Measurements from ENCODE around the genes TLE5 and MATK.

- PRO-cap, 2 experiments, result peak in 1 of 2 experiments; most common plus-strand start chr19:2974686 (in 1); most common minus-strand start chr19:2974453 (in 1)
These were observed 3.0 kb upstream of the TLE6 start for GRCh38 chr19:2974265-2974913.

DNA sequence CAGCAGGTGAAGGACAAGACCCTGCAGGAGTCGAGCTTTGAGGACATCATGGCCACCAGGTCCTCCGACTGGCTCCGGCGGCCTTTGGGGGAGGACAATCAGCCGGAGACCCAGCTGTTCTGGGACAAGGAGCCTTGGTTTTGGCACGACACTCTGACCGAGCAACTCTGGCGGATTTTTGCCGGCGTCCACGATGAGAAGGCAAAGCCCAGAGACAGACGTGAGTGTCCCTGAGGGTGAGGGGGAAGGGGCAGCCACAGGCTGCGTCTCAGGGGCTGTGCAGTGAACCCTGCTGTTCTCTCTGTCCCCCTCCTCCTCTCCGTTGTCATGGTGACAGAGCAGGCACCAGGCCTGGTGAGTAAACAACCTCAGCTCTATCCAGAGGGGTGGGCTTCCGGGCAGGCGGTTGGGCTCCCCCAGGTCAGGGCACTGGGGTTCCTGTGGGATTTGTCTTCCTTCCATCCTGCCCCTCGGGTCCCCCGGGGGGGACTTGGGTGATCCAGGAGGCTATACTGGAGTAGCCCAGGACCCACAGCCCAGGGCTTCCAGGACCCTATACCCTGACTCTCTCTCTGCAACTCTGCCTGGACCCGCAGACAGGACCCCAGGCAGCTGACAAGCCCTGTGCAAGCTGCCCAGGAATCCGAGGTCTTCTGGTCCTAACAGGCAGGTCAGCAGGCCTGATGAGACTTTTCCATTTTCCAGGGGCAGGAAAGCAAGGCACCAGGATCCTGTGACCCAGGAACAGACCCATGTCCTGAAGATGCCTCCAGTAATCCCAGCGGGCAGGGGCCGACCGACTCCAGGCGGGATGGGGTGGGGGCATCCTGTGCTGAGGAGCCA, 9.9 kb downstream of the TLE6 start:
- PRO-cap, 2 experiments, result no peak in any of the 2 experiments

DNA sequence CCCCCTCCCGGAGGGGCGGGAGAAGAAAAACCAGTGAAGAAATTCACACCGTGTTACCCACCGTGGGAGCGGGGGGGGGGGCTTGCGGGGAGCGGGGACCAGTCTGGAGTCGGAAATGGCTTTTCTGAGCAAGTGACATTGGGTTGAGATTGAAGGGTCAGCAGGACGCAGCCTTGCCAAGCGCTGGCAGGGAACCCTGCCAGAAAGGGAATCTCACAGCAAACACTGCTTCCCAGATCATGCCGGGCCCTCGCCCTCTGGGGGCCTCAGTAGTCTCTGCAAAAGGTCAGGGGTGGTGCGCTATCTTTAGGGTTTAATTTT, 369 bp upstream of the TLE2 start:
- PRO-cap, 2 experiments, result peak in 1 of 2 experiments; most common minus-strand start position 116 of the sequence (in 1)

- PRO-cap, 2 experiments, result no peak in any of the 2 experiments
These were observed 8.2 kb upstream of the TLE2 start for GRCh38 chr19:3037307-3037646.

GRCh38 chr19:3057221-3057871, 4.9 kb downstream of the TLE5 start:
- PRO-cap, 2 experiments, result no peak in any of the 2 experiments

DNA sequence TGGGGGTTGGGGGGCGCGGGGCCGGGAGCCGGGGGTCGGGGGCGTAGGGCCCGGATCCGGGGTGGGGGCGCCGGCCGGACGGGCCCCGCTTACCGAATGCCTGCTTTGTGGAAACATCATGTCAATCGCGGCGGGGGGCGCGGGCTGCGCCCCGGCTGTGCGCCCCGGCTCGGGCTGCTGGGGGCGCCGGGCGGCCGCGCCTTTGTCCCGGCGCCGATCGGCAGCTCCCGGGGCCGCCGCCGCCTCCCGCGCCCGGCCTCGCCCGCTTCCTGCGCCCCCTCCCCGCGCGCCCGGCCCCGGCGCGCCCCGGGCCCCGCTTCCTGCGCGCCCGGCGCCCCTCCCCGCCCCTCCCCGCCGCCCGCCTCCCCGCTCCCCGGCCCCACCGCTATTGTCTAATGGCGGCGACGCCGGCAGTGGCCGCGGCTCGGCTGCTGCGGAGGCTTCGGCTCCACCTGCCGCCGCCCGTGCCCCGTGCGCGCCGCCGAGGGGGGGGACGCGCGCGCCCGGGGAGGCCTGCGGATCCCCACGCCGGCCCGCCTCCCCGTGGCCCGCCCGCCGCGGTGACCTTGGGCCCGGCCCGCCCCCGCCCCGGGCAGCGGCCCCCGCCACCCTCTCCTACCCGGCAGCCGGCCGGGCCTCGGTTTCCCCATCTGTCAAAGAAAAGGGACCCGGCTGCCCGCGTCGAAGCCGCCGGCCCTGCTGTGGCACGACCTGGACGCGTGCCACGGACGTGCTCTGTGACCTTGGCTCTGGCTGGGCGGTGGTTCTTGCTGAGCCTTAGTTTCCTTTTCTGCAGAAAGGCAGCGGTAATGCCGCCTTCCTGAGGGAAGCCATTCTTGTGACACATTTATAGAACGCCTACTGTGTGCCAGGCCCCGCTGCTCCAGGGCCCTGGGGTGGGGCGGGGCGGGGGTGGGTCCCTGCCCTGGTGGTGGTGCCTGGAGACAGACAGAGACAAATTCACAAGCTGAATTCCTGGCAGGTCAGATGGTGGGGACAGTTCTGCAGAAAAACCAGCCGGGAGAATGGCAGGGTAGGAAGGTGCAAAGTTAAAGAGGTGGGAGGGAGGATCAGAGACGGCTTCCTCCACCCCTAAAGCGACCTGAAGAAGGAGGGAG, at the start of gene TLE5:
Gene TLE5 (minus strand): TSS at position 415 of the 1,118 bp plus-strand sequence.
- PRO-cap, 2 experiments, result peak in 2 of 2 experiments; most common plus-strand start position 391 of the sequence (in 2); most common minus-strand start position 268 of the sequence (in 2)

DNA sequence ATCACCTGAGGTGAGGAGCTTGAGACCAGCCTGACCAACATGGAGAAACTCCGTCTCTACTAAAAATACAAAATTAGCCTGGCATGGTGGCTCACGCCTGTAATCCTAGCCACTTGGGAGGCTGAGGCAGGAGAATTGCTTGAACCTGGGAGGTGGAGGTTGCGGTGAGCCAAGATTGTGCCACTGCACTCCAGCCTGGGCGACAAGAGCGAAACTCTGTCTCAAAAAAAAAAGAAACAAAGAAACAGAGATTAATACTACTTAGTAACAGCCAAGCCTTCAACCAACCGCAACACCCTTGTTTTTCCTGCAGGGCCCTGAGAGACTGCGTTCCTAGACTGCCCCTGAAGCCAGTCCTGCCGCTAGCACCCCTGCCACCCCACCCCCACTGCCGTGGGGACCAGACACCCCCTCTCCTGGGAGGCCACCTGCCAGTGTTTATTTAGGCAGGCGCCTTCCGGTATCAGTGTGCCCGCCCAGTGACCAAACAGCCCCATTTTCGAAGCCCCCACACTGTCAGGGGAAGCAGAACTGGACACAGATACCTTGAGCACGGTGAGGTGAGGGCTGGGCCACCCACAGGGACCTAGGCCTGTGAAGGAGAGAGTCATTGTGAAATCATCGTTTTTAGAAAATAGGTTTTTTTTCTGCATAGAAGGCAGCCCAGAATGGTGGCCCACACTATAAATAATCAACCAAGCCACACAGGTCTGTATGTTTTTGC, 3.3 kb upstream of the TLE5 start:
- PRO-cap, 2 experiments, result no peak in any of the 2 experiments

DNA sequence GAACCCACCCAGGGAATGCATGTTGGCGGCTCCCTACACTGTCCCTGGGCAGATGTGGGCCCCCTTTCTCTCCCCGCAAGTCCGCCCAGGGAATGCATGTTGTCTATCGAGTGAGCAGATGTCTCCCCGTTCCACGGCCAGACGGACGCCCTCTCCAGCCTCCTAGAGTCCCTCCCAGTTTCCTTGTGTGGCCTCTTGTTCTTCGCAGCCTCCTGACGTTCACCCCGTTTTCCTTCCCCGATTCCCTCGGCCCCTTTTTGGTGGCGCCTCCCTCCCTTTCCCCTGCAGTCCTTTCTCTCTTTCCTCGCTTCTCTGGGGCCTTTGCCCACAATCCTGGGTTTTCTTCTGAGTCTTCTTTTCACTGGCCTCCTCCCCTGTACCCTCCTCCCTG, 2.5 kb downstream of the NCLN start:
- PRO-cap, 2 experiments, result no peak in any of the 2 experiments

- PRO-cap, 2 experiments, result peak in 1 of 2 experiments; most common plus-strand start chr19:3346935 (in 1); most common minus-strand start chr19:3346775 (in 1)
These were observed 19.6 kb upstream of the NFIC start for GRCh38 chr19:3346653-3347408.

DNA sequence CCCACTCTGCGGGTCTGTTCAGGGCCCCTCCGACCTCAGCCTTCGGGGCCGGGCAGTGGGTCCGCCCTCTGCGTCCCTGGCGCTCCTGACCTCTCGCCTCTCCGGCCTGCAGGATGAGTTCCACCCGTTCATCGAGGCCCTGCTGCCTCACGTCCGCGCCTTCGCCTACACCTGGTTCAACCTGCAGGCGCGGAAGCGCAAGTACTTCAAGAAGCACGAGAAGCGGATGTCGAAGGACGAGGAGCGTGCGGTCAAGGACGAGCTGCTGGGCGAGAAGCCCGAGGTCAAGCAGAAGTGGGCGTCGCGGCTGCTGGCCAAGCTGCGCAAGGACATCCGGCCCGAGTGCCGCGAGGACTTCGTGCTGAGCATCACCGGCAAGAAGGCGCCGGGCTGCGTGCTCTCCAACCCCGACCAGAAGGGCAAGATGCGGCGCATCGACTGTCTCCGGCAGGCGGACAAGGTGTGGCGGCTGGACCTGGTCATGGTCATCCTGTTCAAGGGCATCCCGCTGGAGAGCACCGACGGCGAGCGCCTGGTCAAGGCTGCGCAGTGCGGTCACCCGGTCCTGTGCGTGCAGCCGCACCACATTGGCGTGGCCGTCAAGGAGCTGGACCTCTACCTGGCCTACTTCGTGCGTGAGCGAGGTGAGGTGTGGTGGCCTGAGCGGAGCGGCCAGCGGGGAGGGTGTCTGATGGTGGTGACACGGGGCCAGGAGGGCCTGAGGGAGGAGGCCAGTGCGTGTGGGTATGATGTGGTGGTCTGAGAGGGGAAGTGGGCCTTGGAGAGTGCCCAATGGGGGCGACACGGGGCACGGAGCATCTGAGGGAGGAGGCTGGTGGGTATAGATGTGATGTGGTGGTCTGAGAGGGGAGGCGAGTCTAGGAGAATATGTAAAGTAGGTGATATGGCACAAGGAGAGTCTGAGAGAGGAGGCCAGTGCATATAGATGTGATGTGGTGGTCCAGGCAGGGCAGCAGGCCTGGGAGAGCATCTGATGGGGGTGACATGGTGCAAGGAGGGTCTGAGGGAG, 15.5 kb downstream of the NFIC start:
- PRO-cap, 2 experiments, result no peak in any of the 2 experiments

- PRO-cap, 2 experiments, result no peak in any of the 2 experiments
These were observed 40.1 kb downstream of the NFIC start for GRCh38 chr19:3406450-3406999.

DNA sequence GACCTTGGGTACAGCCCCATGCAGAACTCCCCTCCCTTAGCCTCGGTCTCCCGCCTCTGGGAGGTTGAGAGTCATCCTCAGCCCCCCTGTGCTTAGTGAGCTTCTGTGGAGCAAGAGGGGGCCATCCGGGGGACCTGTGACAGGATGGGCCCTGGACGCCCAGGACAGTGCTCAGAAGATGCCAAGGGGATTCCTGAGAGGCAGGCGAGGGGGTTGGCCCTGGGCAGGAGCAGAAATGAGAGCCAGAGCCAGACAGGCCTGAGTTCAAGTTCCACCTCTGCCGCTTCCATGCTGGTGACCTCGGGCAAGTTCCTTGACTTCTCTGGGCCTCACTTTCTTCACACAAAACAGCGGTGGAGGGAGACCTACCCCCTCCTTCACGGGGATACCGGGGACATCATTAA, 20.2 kb downstream of the SMIM24 start:
- PRO-cap, 2 experiments, result no peak in any of the 2 experiments

GRCh38 chr19:3491065-3491642, 7.9 kb upstream of the SMIM44 start:
- PRO-cap, 2 experiments, result no peak in any of the 2 experiments

- PRO-cap, 2 experiments, result no peak in any of the 2 experiments
These were observed 18.0 kb upstream of the CACTIN start for GRCh38 chr19:3644576-3645008.

- PRO-cap, 2 experiments, result peak in 2 of 2 experiments; most common minus-strand start chr19:3786267 (in 1)
These were observed at the start of gene MATK for GRCh38 chr19:3785691-3786936. MATK (minus strand) TSS chr19:3786381.

DNA sequence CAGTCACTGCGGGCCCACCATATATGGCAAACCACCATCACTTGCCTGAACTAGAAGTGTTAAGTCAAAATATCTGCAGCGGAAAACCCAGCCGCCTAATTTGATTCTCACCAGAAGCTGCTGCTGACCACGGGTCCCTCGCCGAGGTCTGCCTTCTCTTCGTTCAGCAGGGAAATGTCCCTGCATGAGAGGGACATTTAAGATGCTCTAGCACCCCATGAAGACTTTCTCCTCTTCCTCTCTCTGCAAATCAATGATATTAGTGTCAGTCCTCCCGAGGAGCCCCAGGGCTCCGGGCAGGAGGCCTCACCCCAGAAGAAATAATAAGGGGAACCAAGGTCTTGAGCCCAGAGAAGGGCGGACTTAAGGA, 3.0 kb upstream of the MATK start:
- PRO-cap, 2 experiments, result no peak in any of the 2 experiments

DNA sequence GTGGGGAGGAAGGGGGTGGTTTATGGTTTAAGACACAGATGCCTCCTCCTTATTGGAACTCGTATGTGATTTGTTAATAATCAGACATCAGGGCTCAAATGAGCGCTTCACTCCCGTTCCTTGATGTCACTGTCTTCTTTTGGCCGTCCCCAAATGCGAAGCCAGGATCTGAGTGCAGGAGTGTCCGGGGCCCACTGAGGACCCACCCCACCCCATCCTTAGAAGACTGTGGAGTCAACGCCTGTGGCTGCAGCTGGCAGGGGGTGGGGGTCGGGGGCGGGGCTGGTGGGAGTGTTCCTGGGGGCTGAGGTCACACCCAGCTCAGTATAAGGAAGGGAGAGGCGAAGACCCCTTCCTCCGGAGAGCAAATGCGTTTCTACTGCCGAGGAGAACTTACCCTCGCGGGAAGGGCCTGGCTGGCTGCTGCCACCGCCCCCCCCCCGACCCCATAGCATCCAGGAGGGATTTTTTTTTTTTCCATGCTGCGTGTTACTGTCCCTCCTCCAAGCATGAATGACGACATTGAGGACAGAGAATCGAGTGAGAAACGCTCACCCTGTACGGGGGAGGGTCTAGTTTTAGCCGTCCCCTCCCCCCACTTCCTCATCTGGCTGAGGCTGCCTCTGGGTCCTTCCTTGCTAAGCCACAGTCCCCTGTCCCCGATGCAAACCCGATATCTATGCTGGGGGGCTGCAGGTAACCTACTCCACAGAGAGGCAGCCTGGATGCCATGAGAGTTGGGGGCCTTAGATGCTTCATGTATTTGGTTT, 1.1 kb downstream of the ATCAY start:
- PRO-cap, 2 experiments, result no peak in any of the 2 experiments

DNA sequence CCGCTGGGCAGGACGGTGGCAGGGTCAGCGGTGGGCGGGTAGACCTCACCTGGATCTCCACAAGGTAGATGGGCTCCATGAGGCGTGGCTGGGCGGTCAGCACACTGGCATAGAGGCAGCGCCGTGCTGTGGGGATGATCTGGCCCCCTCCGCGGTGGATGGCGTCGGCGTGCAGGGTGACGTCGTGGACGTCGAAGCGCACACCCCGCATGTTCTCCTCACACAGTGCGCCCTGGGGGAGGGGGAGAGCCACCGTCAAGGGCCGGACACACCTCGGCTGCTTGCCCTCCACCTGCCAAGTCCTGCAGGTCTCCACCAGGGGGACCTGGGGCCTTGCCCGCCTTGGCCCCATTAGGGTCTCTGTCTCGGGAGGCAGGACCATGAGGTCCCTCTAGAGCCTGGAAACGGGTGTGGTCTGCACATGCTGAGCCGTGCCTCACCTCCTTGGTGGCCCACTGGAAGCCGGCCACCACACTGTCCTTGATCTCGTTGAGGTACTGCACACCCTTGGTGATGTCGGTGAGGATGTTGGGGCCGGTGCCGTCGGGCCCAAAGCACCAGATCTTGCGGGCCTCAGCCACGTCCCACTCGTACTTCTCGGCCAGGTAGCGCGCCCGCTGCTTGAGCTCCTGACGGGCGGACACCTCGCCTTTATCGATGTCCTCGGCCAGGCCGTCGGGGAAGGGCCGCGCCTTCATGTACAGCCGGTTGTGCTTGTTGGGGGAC, 6.6 kb upstream of the DAPK3 start:
- PRO-cap, 2 experiments, result no peak in any of the 2 experiments

- PRO-cap, 2 experiments, result no peak in any of the 2 experiments
These were observed 517 bp downstream of the PIAS4 start for GRCh38 chr19:4007866-4008640.

DNA sequence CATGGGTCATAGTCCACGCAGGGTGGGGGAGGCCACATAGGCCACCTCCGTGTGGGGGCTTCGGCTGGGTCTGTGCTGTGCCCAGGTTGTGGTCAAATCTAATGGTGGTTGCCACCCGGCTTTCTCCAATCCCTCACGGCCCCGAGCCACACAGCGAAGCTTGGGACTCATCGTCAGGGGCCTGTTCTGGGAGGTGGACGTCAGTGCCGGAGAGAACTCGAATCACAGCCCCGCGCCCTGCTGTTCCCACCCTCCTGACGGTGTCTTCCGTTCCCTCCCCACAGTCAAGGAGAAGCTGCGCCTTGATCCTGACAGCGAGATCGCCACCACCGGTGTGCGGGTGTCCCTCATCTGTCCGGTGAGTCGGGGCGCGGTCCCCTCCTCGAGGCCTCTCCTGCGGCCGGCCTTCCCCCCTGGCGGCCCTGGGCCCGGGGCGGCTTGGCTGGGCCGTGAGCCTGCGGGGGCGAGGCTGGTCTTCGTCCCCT, 25.3 kb downstream of the PIAS4 start:
- PRO-cap, 2 experiments, result no peak in any of the 2 experiments